Kidney (tissue), 2 donors: ENCODE measurements around the genes TMEM69, MAST2, POMGNT1, KNCN, CYP4A11, CYP4X1, CYP4A22 and FOXD2.

DNA sequence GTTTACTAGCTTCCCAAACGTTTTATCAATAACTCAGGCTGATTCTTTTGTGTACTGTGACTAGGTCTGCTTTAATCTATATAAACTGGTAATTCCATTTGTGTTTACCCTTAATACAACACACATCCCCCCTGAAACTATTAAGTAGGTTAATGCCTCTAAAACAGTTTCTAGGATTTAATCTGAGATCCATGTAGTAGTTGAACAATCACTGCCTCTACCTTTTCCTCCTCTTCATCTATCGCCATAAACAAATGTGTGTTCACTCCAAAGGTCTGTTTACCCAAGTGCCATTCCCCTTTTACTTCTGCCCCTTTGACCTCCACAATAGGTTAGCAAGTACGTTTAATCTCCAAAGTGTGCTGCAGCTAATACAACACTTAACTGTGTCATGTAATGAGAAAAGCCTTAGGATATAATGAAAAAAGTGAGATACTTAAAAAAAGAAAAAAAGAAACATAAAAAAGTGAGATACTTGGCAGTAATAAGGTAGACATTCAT is 28.2 kb downstream of the GPBP1L1 start:
- PRO-cap: no peak
- RRBS: no CpG with 5 or more reads among the region's 3 CpGs

GRCh38 chr1:45687971-45688935 is at the start of gene TMEM69:
Gene TMEM69 (plus strand): TSS chr1:45688181.
- PRO-cap: bidirectional peak, plus-strand start at chr1:45688181, minus-strand start at chr1:45688110
- RRBS: no CpG with 5 or more reads among the region's 27 CpGs

GRCh38 chr1:45803271-45803757 is at the start of gene MAST2:
Gene MAST2 (plus strand): TSS chr1:45803612.
- PRO-cap: bidirectional peak, plus-strand start at chr1:45803582, minus-strand start at chr1:45803479
- RRBS: 0% methylated on average over 4 of the region's 56 CpGs

DNA sequence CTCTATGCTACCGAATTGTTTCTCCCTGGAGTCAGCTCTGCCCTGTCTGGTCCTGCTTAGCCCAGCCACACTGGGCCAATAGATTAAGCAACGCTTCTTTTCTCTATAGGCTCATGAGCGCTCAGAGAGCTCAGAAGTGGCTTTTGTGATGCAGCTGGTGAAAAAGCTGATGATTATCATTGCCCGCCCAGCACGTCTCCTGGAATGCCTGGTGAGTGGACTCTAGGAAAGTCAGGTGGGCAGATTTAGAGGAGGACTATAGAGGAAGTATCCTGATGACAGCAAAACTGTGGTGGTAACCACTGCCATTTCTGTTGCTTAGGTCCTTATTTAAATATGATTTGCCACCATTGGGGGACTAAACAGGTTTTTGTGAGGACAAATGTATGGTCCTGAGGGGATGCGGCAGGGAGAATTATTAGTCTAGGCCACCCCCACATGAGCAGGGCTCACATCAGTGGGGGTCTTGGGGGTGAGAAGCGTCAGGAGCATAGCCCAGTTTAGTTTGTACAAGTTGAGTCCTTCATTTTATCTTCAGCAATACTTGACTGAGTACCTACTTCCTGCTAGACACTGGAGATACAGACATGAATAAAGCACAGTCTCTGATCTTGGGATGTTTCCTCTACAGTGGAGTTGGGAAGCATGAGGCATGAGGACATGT is 112.8 kb downstream of the PIK3R3 start:
- PRO-cap: no peak
- RRBS: no CpG with 5 or more reads among the region's 7 CpGs

GRCh38 chr1:46131391-46132014 is 926 bp downstream of the PIK3R3 start:
- PRO-cap: no peak
- RRBS: no CpG with 5 or more reads among the region's 20 CpGs

- PRO-cap: bidirectional peak, plus-strand start at chr1:46198495, minus-strand start at chr1:46198426
- RRBS: 2% methylated on average over 17 of the region's 73 CpGs
Measured at GRCh38 chr1:46197389-46198669, at the start of gene POMGNT1. Gene POMGNT1 (minus strand): TSS chr1:46198434.

DNA sequence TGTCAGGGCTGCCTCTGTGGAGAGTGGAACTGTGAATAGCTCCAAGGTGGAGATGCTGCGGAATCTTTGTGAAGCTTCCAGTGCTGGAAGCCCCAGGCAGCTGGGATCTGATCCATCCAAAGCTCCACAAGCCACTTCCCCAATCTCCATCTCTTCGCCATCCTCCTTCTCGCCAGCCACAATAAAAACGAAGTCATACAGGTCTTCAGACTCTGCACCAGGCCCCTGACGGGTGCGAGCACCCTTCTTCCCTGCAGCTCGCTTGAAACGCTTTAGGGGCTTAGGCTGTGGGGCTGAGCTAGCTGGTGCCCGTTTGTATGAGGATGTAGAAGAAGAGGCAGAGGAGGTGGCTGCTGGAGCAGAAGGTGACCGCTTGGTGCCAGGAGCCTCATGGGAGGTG is 18.0 kb downstream of the LRRC41 start:
- PRO-cap: no peak
- RRBS: no CpG with 5 or more reads among the region's 10 CpGs

- PRO-cap: bidirectional peak, plus-strand start at chr1:46302356, minus-strand start at chr1:46302073
- RRBS: 1% methylated on average over 35 of the region's 63 CpGs
Measured at GRCh38 chr1:46301833-46302487, 1.5 kb downstream of the LRRC41 start.

- PRO-cap: no peak
- RRBS: no CpG with 5 or more reads among the region's 7 CpGs
Measured at GRCh38 chr1:46330820-46331127, 9.8 kb upstream of the NSUN4 start.

DNA sequence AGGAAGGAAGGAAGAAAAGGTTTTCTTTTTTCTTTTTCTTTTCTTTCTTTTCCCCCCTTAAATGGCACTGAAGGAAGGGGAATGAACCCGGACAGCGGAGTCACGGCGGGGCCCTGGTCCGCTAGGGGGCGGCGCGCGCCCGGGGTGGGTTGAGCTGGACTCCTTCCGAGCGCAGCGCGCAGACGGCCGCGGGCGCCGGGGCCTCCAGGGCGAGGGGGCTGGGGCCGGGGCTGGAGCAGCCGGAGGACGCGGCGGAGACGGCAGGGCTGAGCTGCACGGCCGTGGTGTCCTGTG is 2.5 kb downstream of the TMEM275 start:
- PRO-cap: unidirectional peak, plus-strand start at position 181 of the sequence
- RRBS: 2% methylated on average over 24 of the region's 28 CpGs

DNA sequence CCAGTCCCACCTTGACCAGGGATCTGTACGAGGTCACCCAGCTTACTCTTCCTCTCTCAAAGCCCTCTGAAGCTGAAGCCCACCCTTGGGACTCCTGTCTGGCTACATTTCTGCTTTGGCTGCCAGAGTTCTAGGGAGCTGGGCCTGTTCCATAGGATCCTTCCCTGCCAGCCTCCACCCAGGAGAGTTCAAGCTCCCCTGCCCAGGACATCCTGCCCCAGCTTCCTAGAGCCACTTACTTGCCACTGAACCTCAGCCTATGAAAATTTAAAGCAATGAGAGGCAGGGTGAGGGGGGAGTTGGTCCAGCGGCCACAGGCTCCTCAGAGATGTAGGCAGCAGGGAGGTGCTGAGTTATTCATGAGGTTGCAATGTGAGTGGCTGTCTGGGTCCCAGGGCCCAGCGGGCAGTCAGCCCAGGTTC is at the start of gene KNCN:
KNCN (minus strand) TSS at position 240 of the 422 bp plus-strand sequence.
- PRO-cap: no peak
- RRBS: no CpG with 5 or more reads among the region's 3 CpGs

GRCh38 chr1:46644933-46645603 is 23.1 kb downstream of the ATPAF1 start:
- PRO-cap: no peak
- RRBS: no CpG with 5 or more reads among the region's 4 CpGs

- PRO-cap: no peak
- RRBS: no CpG with 5 or more reads among the region's 1 CpG
Measured at GRCh38 chr1:46672006-46672317, 308 bp downstream of the TEX38 start.

GRCh38 chr1:46820318-46821386 is 21.8 kb downstream of the CYP4B1 start:
- PRO-cap: no peak
- RRBS: no CpG with 5 or more reads among the region's 5 CpGs

DNA sequence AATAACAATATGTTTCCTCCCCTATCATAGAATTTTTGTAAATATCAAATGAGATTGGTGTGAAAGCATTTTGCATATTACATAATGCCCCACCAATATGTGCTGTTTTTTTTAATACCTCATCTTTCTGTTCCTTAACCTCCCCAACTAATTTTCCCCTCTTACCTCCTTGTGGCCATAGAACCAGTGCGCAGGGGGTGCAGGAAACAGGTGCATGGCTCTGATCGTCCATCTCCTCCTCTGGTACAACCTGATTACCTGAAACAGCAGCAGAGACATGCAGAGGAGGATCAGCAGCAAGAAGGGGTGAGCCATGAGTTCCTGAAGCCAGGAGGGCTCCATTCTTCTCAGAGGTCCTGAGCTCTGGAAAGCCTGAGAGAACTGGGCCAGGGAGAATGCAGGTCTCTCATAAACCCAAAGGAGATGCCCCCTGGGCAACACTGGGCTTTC is 41.2 kb downstream of the CYP4A11 start:
- PRO-cap: no peak
- RRBS: no CpG with 5 or more reads among the region's 2 CpGs

- PRO-cap: no peak
- RRBS: no CpG with 5 or more reads among the region's 6 CpGs
Measured at GRCh38 chr1:46940682-46941715, at the start of gene CYP4A11. Gene CYP4A11 (minus strand): TSS chr1:46941476.

- PRO-cap: bidirectional peak, plus-strand start at chr1:47023575, minus-strand start at chr1:47023654; bidirectional peak, plus-strand start at chr1:47024265, minus-strand start at chr1:47024114
- RRBS: 2% methylated on average over 8 of the region's 52 CpGs
Measured at GRCh38 chr1:47023363-47024541, at the start of gene CYP4X1. Gene CYP4X1 (plus strand): TSS chr1:47023669.

DNA sequence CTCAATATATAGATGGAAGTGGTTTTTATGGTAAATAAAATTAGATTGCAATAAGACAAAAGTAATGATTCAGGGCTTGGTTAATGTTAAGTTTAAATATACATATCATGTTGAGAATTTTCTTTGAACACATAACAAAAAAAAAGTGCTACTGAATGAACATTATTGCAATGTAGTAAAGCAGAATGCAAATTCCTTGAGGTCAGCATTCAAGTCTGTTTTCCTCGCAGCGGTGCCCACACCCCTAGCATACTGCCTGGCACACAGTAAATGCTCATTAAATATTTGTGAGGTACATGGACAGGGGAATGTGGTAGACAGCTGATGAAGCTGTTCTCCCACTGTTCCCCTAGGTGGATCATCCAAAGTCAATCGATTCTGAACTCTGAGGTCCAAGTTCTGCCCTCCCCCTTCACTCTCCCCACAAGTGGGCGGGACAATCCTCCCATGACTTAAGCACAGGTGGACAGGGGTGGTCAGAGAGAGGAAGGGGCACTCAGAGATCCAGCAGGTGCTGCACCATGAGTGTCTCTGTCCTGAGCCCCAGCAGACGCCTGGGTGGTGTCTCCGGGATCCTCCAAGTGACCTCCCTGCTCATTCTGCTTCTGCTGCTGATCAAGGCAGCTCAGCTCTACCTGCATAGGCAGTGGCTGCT is at the start of gene CYP4A22:
CYP4A22 (plus strand) TSS at position 477 of the 655 bp plus-strand sequence.
- PRO-cap: no peak
- RRBS: no CpG with 5 or more reads among the region's 6 CpGs

DNA sequence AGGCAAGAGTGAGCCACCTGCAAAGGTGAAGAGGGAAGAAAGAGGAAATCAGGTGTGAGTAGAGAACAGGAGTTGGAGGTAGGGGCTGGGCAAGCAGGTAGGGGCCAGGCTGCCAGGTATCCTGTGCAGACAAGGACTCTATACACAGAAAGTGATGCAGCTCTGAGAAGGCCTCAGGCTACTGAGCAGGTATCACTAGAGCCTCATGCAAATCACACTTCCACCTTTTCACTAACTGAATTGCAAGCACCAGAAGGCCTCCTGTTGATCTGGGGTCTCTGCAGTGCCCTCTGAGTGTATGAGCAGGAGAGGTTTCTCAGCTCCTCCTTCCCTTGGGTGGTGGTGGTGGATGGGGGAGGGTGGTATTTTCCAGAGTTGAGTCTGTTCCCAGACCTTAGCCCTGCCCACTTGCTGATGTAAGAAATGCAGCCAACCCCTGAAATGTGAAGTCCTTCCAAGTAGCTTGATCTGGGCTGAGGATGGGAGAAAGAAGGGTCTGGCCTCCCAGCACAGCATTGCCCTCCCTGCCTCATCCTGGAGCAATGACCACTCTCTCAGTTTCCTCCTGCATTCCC is 6.4 kb upstream of the FOXD2 start:
- PRO-cap: no peak

DNA sequence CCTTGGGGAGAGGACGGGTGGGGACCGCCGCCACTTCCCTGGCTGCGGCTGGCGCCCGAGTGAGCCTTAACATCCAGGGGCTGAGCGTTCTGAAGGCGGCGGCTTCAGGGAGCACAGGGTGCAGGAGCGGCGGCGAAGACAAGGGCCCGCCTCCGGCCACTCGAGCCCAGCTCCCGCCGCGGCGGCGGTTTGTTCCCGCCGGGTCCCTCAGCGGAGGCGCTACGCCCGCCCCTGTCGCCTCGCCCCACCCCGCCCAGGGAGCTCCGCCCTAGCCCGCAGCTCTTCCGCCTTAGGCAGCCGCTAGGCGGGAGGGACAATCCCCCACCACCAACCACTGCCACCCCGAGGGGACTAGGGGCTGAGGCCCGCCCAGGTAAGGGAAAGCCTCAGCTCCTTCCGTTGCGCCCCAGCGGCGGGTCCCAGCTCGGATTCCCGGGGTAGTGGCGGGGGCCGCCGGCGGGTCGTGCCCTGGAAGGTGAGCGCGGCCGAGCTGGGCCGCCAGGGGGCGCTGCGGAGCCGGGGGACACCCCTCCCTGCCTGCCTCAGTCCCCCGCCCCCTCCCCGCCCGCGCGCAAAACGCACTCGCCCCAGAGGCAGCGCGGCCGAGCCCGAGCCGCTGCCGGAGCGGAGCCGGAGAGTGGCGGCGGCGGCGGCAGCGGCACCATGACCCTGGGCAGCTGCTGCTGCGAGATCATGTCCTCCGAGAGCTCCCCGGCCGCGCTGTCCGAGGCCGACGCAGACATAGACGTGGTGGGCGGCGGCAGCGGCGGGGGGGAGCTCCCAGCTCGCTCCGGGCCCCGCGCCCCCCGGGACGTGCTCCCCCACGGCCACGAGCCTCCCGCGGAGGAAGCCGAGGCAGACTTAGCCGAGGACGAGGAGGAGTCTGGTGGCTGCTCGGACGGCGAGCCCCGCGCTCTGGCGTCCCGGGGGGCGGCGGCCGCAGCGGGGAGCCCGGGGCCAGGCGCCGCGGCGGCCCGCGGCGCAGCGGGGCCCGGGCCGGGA is at the start of gene FOXD2:
FOXD2 (plus strand) TSS at position 572 of the 1,002 bp plus-strand sequence.
- PRO-cap: bidirectional peak, plus-strand start at position 590 of the sequence, minus-strand start at position 180 of the sequence; unidirectional peak, plus-strand start at position 864 of the sequence
- RRBS: 2% methylated on average over 69 of the region's 122 CpGs